HEK293 (cell line): ENCODE measurements around the genes AQP1 and HERPUD2.

DNA sequence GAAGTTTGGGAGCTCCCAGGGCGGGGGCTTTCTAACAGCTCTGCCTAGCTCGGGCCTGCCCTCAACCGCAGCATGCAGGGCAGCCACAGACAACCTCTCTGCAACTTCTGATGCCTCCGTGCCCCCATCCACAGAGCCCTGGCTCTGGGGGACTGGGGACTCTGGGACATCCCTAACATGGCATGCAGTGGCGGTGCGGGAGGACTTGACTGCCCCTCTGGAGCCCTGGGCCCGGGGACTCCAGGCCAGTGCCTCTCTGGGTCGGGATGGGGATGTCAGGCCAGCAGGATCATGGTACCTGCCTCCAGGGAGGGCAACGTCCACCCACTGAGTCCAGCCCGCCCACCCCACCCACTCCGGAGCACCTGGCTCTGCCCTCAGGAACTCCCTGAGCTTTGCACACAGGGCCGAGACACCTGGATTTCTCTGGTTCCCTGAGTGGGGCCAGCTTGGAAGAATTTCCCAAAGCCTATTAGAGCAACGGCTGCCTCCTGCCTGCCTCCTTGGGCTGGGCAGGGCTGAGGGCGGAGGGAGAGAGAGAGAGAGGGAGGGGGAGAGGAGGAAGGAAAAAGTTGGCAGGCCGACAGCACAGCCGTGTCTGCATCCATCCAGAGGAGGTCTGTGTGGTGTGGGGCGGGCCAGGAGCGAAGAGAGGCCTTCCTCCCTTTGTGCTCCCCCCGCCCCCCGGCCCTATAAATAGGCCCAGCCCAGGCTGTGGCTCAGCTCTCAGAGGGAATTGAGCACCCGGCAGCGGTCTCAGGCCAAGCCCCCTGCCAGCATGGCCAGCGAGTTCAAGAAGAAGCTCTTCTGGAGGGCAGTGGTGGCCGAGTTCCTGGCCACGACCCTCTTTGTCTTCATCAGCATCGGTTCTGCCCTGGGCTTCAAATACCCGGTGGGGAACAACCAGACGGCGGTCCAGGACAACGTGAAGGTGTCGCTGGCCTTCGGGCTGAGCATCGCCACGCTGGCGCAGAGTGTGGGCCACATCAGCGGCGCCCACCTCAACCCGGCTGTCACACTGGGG, at the start of gene AQP1:
Gene AQP1 (plus strand): TSS at position 722 of the 1,024 bp plus-strand sequence.
- PRO-cap: no peak
- RRBS, 2 experiments: 68 to 85% methylated on average over 2 of the region's 38 CpGs

GRCh38 chr7:31688357-31688863, 1.4 kb downstream of the PPP1R17 start:
- PRO-cap: no peak
- RRBS, 2 experiments: no CpG with 5 or more reads among the region's 4 CpGs

GRCh38 chr7:31815900-31816498, 129.0 kb downstream of the PPP1R17 start:
- PRO-cap: no peak
- RRBS, 2 experiments: no CpG with 5 or more reads among the region's 12 CpGs

GRCh38 chr7:31823035-31823668, 136.1 kb downstream of the PPP1R17 start:
- PRO-cap: no peak
- RRBS, 2 experiments: no CpG with 5 or more reads among the region's 7 CpGs

- PRO-cap: unidirectional peak, plus-strand start at chr7:32464515
- RRBS, 2 experiments: no CpG with 5 or more reads among the region's 37 CpGs
Observed at GRCh38 chr7:32464250-32465059, 25.7 kb downstream of the LSM5 start.

GRCh38 chr7:32527362-32528015, 32.2 kb downstream of the AVL9 start:
- PRO-cap: no peak
- RRBS, 2 experiments: no CpG with 5 or more reads among the region's 5 CpGs

- PRO-cap: no peak
- RRBS, 2 experiments: no CpG with 5 or more reads among the region's 9 CpGs
Observed at GRCh38 chr7:32869157-32869741, 22.3 kb downstream of the KBTBD2 start.

DNA sequence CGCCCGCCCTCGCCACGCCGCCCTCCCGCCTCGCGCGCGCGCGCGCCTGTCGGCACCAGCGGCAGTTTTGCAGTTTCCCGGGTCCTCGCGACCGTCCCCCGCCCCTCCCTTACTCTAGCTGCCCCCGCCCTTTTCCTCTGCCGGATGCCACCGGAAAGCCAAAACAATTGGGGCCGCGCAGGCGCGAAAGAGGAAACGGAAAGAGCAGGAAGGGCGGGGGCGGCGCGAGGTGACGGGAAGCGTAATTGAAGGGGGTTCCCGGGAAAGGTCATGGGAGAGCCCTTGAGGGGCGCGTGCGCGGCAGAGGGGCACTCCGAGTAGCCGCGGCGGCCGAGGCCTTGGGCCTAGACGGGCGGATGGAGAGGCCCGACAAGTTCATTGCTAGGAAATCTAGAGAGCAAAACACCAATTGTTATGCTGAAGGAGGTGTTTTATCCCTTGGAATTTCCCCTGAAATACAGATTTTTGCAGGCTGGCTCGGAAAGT, 459 bp upstream of the KBTBD2 start:
- PRO-cap: bidirectional peak, plus-strand start at position 320 of the sequence, minus-strand start at position 69 of the sequence
- RRBS, 2 experiments: 1 to 3% methylated on average over 12 to 13 of the region's 48 CpGs

GRCh38 chr7:32941811-32942245, 15.4 kb upstream of the FKBP9 start:
- PRO-cap: no peak
- RRBS, 2 experiments: no CpG with 5 or more reads among the region's 9 CpGs

DNA sequence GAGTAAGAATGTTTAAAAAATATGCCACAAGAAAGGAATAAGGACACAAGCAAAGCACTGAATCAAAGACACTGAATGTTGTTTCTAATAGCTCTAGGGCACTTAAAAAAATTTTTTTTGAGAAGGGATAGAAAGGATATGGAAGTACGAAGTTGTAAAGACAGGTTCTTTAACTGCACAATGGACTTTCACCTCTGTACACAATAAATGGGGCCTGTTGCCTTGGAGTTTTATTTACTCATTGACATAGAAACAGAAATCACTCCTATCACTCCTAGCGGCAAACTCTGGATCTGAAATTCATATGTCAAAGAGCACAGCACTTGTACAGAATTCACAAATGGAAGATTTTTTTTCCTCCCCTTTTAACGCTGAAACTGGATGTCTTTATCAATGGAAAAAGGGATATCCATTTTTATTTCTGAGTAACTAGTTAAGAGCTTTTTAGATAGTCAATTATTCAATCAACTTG, 18.3 kb downstream of the NT5C3A start:
- PRO-cap: no peak
- RRBS, 2 experiments: no CpG with 5 or more reads among the region's 3 CpGs

DNA sequence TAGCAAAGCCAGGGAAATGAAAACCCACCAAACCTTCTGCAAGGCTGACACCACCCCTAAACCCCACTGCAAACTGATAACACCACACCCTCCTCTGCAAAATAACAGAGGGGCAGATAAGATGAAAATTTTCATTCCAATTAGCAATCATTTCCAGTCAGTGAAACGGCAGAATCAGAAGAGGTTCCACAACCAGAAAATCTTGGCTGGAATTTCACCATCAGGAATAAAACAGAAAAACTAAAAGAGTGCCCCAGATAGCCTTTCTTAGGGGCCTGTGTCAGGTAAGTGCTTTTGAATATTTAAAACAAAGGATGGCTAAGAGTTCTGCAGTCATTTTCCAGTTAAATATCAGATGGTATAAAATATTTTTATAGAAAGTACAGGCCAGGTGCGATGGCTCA, 179.5 kb upstream of the BMPER start:
- PRO-cap: no peak
- RRBS, 2 experiments: no CpG with 5 or more reads among the region's 2 CpGs

GRCh38 chr7:35379450-35379867, 125.6 kb upstream of the TBX20 start:
- PRO-cap: no peak
- RRBS, 2 experiments: no CpG with 5 or more reads among the region's 3 CpGs

DNA sequence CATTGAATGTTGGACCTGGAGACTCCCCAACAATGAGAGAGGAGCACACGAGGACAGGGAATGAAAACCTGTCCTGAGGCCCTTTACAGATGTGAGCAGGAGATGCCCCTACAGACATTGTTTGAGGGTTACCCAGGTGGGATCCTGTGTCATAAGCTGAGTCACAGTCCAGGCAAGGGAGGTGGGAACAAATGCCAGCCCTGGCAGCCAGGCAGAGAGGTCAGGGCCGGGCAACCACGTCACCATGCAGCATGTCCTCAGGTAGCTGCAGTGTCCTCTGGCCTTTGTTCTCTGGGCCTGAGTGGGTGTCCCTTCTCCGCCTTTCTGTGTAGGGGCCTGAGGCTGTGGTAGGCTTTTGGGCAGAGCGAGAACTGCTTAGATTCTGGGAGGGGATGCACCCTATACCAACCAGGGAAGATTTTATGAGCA, 147.5 kb upstream of the TBX20 start:
- PRO-cap: no peak
- RRBS, 2 experiments: no CpG with 5 or more reads among the region's 5 CpGs

- PRO-cap: no peak
- RRBS, 2 experiments: no CpG with 5 or more reads among the region's 9 CpGs
Observed at GRCh38 chr7:35664175-35665003, 30.5 kb downstream of the HERPUD2 start.

DNA sequence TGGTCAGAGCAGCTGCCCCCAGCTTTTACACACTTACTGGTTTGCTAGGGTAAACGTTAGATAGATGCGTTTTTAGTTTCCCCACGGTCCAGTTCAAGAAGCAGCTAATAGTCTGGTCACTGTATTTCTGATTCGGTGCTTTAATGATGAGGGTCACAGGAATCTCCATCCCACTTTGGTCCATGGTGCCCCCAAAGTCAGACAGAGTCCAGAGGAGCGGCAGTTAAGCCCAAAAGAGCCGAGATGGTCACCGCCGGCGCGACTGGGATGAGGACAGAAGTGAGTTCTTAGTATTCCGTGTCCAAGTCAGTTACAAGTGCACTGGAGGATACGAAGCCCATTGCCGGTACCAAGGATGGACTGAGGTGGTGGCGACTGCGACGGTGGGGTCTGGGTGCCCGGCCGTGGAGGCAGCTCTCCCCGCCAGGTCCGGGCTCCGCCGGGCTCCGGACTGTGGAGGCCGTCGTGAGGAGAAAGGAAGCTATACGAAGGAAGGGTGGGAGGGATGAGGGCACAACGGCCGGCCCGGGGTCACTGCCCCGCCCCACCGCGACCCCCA, 709 bp downstream of the HERPUD2 start:
- PRO-cap: bidirectional peak, plus-strand start at position 356 of the sequence, minus-strand start at position 264 of the sequence
- RRBS, 2 experiments: 2 to 3% methylated on average over 12 of the region's 32 CpGs

DNA sequence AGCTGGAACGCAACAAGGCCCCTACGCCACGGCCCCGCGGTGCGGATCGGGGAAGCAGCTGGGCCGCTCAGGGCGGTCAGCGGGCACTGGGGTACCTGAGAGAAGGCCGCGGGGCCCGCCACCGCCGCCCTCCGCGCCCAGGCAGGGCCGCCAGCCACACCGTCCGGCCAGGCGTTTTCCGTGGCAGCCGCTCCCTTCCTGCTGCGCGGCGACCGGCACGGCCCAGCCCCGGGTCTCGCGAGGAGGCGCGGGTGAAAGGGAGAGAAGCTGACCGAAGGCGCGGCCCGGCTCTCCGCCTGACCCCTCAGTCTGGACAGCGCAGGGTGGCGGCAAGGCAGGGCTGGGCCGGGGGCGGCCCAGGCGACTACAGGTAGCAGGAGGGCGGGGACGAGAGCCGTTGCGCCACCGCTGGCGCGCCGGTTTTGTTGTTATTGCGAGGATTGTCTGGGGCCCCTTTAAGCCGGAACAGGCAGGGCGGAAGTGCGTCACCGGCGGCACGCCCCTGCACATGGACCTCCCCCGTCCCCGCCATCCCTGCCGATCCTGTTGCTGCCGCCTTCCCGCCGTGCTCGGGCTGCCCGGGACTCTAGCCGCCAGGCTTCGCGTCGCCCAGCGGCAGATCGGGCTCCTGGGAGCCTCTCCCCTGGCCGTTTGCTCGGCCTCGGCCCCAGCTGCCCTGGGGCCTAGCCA, at the start of gene HERPUD2:
Gene HERPUD2 (minus strand): TSS at position 430 of the 690 bp plus-strand sequence.
- PRO-cap: bidirectional peak, plus-strand start at position 250 of the sequence, minus-strand start at position 213 of the sequence; bidirectional peak, plus-strand start at position 546 of the sequence, minus-strand start at position 430 of the sequence
- RRBS, 2 experiments: under 1 to 1% methylated on average over 31 of the region's 75 CpGs

DNA sequence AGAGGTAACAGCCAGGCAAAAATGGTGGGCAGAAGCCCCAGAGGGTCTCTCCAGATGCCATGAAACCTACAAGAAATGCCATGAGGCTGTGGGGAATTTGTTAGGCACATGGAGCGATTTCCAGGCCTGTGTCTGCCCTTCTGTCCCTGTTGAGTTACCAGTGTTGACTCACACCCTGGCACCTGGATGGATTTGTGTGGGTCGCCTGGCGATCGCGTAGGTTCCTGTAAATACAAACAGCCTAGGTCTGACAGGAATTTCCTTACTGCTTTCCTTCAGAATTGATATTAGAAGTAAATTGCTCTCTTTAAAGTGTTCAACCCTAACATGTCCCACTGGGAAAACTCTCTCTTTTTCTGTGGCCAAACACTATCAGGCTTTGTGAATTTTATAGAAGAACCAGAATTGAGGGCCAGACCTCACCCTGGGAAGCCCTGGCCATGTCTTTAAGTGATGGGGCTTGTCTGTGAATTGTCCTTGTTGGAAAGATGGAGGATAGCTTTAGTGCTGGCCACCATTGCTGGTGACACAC, 164.9 kb upstream of the EEPD1 start:
- PRO-cap: no peak
- RRBS, 2 experiments: no CpG with 5 or more reads among the region's 5 CpGs

DNA sequence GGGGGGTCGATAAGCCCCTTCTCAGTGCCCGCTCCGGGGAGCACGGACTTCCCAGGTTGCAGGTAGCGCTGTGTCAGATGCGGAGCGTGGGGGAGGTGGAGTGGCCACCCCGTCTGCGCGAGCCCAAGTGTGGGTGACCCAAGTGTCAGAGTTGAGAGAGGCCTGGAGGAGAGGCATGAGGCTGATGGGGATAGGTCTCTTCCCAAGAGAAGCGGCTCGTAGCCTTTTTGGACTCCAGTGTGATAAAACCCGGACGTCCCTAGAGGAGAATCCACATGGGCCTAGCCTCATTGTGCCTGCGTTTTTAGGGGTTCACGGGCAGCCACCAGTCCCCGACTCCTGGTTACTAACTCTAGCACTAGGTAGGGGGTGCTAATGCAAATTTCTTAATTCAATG, 650 bp downstream of the EEPD1 start:
- PRO-cap: no peak
- RRBS, 2 experiments: 3 to 5% methylated on average over 3 of the region's 17 CpGs

DNA sequence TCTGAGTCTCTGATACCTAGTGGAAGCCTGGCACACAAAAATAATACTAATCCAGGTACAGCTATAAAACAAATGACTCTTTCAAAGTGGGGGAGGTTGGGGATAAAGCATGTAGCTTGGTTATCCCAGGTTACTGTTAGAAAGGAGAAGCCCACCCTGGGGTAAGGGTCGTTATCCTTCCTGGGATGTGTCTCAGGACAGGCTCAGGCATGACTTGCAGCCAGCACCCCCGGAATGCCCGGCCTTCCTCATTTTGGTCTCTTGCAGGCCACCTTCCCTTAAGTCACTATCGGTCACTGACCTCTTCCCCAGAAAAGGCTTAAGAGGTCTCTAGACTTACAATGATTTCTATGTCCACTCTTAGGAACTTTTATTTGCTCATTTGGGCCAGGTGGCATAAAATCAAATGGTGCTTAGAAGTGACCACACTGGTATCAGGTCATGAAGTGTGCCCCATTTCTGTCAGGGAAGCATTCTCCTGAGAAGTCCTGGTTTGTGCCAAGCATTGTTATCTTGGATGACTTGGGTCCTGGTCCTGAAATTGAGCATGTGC, 37.7 kb downstream of the EEPD1 start:
- PRO-cap: no peak
- RRBS, 2 experiments: no CpG with 5 or more reads among the region's 4 CpGs

DNA sequence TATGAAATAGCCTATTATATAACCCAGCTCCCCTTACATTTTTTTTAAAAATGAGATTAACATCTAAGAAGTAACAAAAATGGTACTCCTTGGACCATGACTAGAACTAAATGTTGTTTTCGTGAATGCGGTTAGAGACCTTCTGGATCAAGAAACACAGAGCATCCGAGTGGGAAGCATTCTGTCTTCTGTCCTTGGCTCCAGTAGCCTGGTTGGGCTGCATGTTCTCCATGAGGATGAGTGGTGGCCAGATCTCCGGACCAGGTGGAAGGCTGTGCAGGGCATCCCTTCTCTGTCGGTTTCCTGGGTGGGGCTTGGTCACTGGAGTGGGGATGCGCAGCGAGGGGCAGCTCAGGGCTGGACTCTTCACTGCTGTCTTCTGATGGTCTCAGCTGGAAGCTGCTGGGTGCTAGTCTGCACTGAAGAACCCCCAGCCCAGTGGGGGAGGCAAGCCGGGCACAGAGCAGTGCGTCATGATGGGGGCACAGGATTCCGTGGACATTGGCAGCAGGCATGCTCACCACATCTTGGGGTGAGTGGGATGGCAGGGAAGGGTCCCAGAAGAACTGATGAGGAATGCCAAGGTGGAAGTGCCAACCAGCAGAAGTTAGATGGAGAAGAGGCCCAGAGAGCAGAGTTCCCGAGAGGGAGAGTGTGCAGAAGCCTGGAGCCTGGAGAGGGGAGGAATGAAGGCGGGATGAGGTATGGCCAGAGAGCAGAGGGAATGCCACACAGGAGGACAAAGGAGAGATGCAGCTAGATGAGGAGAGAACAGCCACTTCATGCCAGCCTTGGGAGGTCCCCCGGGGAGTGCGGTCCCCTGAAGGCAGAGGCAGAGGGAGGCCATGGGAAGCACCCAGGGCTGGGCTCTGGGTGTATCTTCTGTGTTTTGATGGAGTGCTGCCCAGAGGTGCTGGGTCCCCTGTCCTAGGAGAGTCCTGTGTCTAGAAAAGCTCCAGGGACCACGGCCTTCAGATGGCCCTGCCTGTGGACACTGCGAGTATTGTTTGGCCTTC, 39.9 kb downstream of the EEPD1 start:
- PRO-cap: no peak
- RRBS, 2 experiments: no CpG with 5 or more reads among the region's 16 CpGs